A172 (cell line): ENCODE data around the gene TMEM201.

DNA sequence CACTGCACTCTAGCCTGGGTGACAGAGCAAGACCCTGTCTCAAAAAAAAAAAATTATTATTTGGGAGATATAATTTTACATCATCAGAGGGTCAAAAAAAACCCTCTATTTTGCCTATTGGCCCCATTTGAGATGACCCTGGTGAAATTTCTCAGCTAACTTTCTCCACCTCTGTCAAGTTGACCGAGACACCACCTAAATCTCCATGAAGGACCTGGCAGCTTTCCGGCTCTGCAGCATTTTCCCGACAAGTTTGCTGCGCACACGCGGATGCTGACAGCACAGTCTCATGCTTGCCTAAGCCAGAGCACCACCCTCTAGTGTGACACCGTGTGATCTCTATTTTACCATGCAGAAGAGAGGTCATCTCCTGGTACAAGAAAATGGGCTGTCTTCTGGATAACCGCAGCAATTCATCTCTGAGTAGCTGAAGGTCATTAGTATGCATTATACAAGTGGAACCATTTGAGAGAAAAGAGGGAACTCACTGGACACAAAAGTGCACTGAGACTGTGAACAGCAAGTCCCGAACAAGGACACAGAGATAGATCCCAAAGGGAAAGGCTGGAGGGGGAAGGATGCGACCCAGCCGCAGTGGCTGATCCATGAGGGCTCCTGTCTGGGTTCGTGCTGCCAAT is 38.9 kb upstream of the H6PD start:
- RAMPAGE, long total RNA = no peak

DNA sequence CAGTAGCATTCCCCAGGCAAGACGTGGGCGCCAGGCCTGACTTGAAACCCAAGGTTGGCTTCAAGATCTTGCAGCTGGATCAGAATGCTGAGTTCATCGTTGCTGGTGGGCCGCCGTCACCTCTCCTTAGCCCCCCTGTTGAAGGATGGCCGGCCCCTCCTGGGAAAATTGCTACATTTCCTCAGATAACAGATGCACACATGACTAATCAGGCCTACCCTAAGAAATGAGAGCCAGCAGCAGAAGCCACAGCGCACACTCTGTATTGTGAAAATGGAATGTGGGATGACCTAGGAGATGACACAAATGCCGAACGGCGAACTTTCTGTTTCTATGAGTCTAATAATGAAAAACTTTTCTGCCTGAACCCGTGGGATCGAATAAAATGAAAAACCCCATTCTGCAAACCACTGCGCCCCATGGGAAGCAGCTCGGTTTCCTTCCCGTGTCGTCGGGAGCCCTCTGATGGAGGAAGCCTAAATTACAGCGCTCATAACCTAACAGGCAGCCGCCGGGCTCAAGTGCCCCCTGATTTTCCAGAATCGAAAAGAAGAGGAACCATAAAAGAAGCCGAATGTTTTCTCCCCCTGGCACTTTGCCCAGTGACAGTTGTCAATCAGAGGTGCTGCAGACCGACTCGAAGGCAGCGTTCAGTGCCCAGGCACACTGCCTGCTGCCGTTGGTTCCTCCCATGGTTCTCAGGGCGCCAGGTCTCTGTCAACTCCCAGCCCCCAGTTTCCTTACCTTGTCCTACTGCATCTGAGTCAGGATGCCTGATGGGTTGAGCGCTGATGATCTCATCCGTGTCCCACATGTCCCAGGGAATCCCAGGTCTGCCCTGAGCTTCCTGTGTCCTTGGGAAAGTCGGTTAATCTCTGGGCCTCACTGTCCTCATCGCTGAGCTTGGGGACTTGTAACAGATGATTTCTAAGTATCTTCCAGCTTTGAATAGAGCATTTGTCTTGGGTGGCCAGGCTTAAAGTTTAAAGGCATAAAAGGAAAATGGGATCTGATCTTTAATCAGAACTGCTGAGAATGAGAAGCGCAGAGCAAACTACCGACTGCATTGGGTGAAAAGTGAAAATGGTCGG is 38.1 kb upstream of the H6PD start:
- RAMPAGE, long total RNA = no peak

GRCh38 chr1:9241776-9242364 is 7.3 kb downstream of the H6PD start:
- RAMPAGE, long total RNA = no peak

GRCh38 chr1:9305412-9306379 is 13.0 kb downstream of the SPSB1 start:
- RAMPAGE, long total RNA = no peak

- RAMPAGE, long total RNA = no peak
Observed at GRCh38 chr1:9332008-9332798, 39.5 kb downstream of the SPSB1 start.

DNA sequence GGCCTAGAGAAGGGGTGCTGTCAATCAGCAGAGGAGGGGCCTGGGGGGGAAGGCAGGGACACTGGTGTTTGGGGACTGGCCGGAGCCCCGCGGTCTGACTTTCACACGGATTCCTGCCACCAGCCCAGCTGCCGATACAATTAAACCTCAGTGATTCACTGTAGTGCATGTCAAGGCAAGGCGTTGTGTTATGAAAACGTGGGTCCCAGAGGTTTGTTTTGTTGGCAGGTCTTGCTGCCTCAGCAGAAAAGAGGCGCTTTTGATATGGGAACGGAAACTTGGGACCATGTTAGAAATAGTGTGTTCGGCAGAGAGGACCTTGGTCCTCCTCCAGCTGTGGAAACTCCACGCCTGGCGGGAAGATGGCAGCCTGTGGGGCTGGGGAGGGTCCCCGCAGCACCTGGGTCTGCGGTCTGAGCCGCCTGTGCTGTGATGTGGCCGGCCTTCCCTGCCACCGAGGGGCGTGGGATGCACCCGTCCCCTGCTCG is 47.6 kb downstream of the SPSB1 start:
- RAMPAGE, long total RNA = no peak

DNA sequence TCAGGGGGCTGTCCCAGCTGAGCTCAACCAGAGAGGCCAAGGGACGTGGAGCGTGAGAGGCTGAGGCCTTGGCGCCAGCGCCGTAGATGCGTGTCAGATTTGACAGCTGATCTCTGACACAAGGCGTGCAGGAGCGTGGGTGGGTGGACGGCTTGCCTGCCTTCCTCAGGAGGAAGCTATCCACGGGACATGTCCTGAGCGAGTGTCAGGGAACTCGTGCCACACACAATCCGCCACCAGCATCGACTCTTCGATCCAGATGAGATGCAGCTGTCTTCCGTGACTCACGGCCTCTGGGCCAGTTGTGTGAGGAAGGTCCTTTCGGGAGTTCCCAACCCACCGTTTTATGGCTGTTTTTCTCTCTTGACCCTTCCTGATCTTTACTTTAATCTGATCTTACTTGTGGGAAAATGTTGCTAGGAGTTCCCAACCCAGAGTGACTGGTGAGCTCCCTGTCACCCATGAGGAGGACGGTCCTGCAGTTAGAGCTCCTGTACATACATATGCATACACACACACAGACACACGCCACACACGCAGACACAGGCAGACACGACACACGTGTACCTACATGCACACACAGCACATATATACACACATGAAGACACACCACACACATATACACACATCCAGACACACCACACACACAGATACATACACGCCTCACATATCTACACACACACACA is 56.9 kb downstream of the SPSB1 start:
- RAMPAGE, long total RNA = no peak

DNA sequence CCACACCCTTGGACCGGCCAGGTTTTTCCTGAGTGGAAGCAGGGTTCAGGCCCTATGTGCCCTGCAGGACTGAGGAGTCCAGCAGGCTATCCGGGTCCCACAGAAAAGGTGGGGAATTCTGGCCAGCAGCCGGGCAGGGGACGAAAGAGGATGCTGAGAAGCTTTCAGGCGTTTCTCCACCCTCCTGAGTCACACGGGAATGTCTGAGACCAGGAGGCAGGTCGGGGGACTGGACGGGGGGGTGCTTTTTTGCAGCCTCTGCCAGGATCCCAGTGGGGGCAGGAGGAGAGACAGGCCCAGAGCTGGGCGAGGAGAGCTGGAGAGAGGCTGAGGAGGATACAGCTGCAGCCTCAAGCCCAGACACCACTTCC is 105.3 kb downstream of the SPSB1 start:
- RAMPAGE, long total RNA = no peak

DNA sequence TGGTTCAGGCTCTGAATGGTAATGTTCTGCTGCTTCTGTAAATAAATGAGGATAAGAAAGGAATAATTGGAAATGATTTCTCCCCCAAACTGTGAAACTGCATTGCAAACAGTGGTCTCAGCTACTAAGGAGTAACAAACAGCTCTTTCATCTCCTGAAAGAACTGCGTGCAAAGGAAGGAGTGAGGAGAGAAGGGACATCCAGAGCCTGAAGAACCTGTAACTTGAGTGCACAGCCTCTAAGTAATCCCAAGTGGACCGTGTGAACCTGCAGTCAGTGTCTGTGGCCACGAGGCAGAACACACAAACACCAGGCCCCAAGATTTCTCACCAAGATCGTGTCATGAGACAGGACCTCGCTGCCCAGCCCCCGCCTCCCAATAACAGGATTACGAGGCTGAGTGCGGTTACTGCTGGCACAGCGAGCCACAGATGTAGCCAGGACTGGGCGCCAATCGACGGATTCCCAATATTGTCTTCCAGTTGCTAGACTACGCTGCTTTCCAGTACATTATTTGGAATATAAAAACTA is 101.4 kb upstream of the SLC25A33 start:
- RAMPAGE, long total RNA = no peak

DNA sequence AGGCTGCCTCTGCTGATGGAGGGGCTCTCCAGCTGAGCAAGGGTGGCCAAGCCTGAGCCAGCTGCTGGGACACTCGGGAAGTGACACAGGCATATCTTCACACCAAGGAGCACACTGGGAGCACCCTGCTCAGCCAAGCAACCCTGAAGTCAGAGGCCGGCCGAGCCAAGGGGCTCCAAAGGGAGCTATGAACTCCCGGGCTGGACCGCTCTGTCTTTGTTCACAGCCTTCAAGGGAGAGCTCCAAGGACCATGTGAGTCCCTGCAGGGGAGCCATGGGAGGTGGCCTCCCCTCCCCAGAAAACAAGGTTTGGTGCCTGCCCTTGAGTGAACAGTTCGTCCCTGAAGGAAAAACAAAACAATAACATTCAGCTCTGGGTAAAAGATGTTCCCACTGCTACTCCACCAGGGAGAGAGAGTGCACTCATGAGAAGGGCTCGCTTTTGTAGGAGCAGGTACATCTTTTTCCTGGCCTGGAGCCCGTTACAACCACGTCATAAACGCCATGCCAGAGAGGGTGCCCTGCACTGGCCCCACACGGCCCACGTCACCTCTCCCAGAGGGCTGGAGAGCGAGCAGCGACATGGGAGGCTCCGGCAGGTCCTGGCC is 56.3 kb upstream of the SLC25A33 start:
- RAMPAGE, long total RNA = no peak

- RAMPAGE, long total RNA = no peak
Observed at GRCh38 chr1:9588211-9589359, at the start of gene TMEM201. Gene TMEM201, plus strand, starts transcription at chr1:9588911.

GRCh38 chr1:9612917-9614101 is 24.6 kb downstream of the TMEM201 start:
- RAMPAGE, long total RNA = no peak

- RAMPAGE, long total RNA = no peak
Observed at GRCh38 chr1:9630995-9631357, 20.6 kb upstream of the PIK3CD start.

DNA sequence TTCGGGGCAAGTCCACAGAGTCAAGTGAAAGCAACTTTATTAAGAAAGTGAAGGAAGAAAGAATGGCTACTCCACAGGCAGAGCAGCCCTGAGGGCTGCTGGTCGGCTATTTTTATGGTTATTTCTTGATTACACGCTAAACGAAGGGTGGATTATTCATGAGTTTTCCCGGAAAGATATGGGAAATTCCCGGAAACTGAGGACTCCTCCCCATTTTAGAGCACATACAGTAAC is 49.1 kb downstream of the CLSTN1 start:
- RAMPAGE, long total RNA = no peak

DNA sequence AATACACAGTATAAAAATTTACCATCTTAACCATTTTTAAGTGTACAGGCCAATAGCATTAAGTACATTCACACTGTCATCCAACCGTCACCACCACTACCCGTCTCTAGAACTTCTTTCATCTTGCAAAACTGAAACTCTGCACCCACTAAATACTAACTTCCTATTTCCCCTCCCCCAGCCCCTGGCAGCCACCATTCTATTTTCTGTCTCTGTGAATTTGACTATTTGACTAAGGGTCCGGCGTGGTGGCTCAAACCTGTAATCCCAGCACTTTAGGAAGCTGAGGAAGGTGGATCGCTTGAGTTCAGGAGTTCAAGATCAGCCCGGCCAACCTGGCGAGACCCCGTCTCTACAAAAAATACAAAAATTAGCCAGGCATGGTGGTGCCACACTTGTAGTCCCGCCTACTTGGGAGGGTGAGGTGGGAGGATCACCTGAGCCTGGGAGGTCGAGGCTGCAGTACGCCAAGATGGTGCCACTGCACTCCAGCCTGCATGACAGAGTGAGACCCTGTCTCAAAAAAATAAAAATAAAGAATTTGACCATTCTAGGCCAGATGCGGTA is 35.9 kb downstream of the CLSTN1 start:
- RAMPAGE, long total RNA = no peak

GRCh38 chr1:9807630-9807961 is 16.2 kb downstream of the CLSTN1 start:
- RAMPAGE, long total RNA = no peak

GRCh38 chr1:9835474-9836433 is 12.0 kb upstream of the CLSTN1 start:
- RAMPAGE, long total RNA = no peak

GRCh38 chr1:9843383-9843878 is 19.7 kb upstream of the CLSTN1 start:
- RAMPAGE, long total RNA = no peak

- RAMPAGE, long total RNA = no peak
Observed at GRCh38 chr1:9874882-9875437, 35.1 kb downstream of the CTNNBIP1 start.

DNA sequence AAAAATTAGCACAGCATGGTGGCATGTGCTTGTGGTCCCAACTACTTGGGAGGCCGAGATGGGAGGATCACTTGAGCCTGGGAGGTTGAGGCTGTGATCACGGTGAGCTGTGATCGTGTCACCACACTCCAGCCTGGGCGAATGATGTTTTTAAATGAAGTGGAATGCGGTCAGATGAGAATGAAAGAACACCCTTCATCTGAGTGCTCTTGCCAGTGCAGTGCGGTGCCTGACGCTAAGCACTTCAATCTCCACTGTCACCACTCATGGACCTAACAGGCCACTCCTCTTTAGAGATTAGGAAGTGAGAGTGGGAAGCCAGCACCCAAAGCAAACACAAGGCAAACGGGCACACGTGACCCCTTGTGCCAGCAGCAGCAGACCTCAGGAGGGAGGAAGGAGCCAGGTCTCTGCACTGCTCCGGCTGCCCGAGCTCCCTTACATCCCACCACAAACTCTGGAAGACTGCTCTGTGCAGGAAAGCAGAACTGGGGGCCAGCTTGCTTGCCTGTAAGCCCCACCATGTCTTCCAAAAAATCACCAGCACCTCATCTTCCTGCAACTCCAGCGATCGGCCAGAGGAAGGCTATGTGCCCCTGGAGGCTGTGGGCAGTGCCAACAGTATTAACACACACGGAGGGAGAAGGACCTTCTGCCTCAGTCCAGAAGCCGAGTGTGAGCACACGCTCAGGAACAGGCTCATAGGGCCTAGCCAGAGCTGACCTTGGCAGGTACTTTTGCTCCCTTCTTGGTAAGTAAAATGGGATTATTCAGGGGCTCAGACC is 9.6 kb downstream of the CTNNBIP1 start:
- RAMPAGE, long total RNA = no peak